H4 (cell line): Measurements from ENCODE around the genes ATP1B1 and METTL13.

DNA sequence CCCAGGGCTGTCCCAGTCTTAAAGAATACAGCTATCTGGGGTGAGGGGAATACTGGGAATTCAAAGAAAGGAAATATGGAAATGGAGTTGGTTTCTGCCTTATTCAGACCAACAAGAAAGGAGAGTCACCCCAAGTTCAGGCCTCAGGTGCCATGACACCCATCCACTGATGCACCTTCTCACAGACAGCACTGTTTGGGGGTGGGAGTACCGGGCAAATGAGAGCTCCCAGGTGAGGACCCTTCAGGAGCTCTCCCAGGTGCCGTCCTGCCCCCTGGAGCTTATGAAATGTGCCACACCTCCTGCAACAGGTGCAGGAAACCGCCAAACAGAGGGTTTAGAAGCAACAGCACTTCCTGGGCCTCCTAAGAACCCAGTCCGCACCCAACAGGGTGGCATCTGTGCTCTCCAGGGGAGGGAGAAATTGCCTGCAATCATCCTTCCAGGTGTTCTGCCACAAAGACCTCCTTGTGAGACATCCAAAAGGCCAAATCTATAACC lies 87.8 kb upstream of the ATP1B1 start:
- RAMPAGE, long total RNA, result no peak

DNA sequence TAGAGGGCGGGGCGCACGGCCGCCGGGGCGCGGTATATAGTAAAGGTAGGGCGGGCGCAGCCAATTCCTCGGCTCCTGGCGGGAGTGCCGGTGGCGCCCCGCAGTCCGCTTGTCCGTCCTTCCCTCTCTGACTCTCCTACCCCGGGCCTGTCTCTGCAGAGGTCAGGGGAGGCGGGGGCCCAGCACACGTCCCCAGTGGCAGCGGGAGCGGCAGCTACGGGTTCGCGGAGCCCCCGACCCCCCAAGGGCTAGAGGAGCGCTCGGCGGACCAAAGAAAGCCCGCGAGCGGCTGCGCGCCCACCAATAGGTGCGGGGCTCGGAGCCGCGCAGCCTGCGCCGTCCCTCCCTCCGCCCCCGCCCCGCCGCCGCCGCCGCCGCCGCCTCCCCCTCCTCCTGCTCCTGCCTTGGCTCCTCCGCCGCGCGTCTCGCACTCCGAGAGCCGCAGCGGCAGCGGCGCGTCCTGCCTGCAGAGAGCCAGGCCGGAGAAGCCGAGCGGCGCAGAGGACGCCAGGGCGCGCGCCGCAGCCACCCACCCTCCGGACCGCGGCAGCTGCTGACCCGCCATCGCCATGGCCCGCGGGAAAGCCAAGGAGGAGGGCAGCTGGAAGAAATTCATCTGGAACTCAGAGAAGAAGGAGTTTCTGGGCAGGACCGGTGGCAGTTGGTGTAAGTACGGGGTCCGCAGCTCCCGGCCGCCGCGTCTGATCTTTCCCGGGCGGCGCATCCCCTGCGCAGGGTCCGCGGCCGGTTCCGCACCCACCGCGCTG lies at the start of gene ATP1B1:
TSS of gene ATP1B1 (plus strand) at position 430 of the 767 bp plus-strand sequence.
- RAMPAGE, long total RNA, result no peak

- RAMPAGE, long total RNA, result no peak
Observed at GRCh38 chr1:169107028-169107434, 541 bp downstream of the ATP1B1 start.

- RAMPAGE, long total RNA, result no peak
Observed at GRCh38 chr1:169111097-169112133, 4.9 kb downstream of the ATP1B1 start.

GRCh38 chr1:169131247-169131699 lies 24.8 kb downstream of the ATP1B1 start:
- RAMPAGE, long total RNA, result no peak

- RAMPAGE, long total RNA, result no peak
Observed at GRCh38 chr1:169486595-169487240, 974 bp upstream of the SLC19A2 start.

DNA sequence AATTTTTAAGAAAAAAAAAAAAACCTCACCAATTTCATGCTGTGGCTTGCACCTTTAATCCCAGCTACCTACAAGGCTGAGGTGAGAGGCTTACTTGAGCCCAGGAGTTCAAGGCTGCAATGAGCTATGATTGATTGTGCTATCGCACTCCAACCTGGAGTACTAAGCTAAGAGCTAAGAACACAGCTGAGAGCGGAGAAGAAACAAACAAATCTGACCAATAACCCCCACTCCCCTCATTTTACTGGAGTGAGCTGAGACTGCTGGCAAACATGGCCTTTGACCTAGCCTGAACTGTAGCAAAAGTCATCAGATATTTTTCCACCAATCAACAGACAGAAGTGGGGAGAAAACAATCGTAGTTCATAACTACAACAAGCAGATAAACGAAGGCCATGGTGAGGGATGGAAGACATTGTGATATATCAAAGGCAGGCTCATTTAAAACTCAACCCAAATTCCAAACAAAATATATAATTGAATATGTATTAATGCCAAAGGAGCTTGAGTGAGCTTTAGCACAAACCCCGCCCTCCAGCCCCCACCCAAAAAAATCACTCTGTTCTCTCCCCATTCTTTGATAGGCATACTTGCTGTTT lies 28.7 kb downstream of the METTL18 start:
- RAMPAGE, long total RNA, result no peak

- RAMPAGE, long total RNA, result no peak
Observed at GRCh38 chr1:169853495-169853886, 40.2 kb downstream of the SCYL3 start.

DNA sequence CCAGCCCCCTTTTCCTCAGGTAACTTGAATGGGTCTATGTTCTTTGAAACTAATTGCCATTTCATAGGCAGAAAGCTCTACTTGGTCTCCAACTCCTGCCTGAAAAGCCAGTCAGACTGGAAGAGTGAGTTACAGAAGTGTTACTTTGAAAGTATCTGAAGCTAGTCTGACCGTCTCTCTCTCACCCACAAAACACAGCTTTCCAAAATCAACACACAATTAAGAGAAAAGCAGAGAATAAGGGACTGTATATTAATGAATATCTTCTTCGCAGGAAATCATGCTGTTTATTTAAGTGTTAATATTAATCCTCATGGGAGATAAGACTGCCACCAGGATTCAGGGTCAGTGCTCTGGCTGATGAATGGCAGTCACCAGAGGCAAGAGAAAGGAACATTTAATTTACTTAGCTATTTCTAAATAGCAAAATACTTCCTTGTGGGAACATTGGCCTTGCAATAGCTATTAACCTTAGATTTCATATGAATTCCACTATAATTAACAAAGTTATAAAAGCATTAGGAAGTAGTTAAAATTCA lies 2.2 kb downstream of the SCYL3 start:
- RAMPAGE, long total RNA, result no peak

- RAMPAGE, long total RNA, result no peak
Observed at GRCh38 chr1:169892672-169893162, 979 bp downstream of the SCYL3 start.

DNA sequence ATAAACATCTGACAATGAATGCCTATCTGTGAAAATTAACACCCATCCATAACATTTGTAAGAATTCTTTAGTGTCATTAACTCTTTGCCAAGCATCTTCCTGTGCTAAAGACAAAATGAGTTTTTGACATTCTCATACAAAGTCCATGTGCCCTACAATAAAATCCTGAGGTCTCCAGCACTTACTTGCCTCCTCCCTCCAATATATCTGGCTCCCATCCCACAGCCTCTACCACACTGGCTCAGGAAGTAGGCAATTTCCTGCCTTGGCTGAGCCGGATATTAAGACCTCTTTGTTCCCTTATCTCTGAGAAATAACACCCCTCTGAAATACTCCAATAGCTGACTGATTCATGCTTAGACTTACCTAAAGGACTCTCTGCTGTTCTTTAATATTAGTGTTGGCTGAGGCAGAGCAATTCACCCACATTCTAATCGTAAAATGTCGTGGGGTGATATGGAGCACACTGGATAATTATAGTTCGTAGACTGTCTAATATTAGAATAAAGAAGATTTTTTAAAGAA lies 37.6 kb upstream of the GORAB start:
- RAMPAGE, long total RNA, result no peak

DNA sequence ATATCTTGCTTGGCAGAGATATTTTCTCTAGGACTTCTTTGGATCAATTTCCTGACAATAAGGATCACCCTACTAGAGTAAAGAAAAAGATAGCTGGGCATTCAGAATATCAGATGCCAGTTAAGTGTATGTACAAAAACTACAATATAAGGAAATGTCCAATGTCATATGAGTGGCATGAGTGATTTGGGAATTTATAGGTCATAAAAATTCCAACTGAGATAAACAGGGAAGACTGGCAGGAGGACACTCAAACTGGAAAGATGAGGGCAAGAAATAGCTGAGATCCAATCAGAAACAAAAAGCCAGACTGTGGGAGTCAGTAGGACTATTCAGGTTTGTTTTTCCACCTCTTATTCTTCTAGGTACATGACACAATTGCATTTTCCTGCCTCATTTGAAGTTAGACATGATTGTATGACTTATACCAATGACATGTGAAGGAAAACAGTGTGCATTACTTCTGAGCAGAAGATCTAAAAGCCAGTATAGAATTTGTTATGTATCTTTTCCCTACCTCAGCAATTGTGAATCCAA lies 52.4 kb upstream of the MROH9 start:
- RAMPAGE, long total RNA, result no peak

DNA sequence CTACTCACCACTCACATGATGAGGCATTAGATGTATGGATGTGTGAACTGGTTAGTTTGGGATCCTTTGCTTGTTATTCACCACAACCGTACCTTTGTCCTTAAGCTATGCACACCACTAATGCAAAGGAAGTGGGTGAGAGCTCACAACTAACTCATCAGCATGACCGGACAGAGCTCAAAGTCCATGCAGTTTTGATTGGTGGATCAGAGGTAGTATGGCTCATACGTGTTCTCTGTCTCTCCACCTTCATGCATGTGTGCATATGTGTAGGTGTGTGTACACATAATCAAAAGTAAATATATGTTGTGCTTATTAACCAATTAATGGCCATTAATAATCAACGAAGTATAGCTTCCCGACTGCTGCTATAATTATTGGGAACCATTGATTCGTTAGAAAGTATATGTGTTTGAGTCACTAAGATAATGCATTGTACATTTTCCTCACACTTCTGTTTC lies 43.4 kb upstream of the MROH9 start:
- RAMPAGE, long total RNA, result no peak

DNA sequence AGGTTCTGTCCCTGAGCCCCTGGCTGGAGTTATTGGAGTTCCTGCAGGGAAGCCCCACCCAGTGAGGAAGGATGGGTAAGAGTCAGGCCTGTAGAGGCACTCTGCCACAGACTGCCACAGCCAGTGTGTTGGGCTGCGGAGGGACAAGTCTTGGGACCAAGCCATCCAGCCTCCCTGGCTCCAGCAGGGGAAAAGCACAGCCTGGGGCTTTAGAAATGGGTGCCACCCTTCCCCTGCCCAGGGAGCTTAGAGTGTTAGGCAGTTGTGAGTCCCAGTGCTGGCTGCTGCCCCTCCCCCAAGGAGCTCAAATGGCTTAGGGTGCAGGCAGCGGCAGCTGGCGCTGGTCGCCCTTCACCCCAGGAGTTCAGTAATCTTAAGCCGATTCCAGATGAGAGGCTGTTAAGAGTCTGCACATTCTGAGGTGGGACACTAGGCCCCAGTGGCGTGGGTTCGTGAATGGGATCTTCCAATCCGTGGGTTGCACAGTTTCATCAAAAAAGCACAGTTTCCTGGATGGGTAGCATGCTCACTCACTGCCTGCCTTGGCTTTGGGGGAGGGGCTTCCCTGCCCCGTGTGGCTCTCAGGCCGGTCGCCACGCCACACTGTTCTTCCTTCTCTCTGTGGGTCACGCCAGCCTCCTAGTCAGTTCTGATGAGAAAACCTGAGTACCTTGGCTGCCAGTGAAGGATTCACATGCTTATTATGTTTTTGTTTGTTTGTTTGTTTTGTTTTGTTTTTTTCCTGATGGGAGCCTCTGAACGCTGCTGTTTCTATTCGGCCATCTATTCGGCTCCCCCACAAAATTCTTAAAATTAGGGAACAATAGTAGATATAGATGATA lies 57.5 kb upstream of the FMO3 start:
- RAMPAGE, long total RNA, result no peak

- RAMPAGE, long total RNA, result no peak
Observed at GRCh38 chr1:171358966-171359165, 44.9 kb downstream of the FMO4 start.

GRCh38 chr1:171532196-171532994 lies 47.1 kb downstream of the PRRC2C start:
- RAMPAGE, long total RNA, result no peak

- RAMPAGE, long total RNA, result no peak
Observed at GRCh38 chr1:171655325-171655984, 3.0 kb upstream of the MYOC start.

- RAMPAGE, long total RNA, result no peak
Observed at GRCh38 chr1:171663170-171663697, 10.7 kb upstream of the MYOC start.

- RAMPAGE, long total RNA, result no peak
Observed at GRCh38 chr1:171742289-171742976, 568 bp upstream of the VAMP4 start.

DNA sequence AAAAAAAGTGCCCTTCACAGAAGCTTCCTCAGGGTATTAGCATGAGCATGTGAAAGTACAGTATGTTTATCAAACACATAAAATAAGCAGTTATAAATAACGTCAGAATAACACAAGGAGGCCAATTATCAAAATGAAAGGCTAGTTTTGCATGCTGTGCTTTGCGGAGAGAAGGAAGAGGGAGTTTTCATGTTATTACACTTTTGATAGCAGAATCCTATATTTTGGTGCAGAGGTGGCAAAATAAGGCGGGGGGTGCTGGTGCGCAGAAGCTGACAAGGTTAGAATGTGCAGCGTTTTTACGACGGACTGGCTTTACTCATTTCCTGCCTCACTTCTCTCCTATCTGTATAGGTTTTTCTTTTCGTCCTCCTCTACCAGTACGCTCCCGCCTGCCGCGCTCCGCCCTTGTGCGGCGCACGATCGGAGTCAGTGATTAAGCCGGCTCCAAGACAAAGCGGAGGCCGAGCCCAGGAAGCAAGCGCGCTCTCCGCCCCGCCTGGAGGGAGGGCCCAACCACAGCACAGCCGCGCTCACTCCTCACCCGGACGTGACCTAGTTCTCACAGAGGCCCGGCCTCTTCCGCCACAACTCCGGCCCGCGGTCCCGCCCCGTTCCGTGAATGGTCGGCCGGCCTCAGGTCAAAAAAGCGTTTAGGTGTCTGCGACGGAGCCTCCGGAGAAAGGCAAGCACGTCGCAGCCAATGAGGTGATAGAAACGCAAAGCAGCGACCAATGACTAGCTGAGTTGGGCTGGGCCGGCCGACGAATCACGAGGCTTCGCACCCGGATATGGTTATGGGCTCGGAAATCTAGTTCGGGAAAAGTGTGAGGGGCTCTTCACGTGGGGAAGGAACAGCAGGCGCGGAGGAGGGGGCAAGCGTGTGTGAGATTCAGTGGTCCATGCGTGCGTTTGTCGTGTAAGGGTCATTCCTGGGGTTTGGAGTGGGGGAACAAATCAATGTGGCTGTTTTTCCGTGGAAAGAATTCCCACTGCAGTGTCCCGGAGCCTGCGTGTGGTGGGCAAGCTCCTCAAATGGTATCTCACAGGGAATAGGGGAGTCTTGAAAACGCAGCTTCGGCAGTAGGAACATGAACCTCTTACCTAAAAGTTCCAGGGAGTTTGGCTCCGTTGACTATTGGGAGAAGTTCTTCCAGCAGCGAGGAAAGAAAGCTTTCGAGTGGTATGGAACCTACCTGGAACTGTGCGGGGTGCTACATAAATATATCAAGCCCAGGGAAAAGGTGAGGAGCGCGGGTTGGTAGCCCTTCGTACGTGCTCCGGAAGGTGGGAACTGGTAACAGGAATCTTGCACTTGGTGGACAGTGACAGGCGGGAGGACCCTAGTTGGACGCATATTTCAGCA lies at the start of gene METTL13:
TSS of gene METTL13 (plus strand) at position 784 of the 1,366 bp plus-strand sequence.
- RAMPAGE, long total RNA, result no peak